ENCODE measurements around the genes SGO1 and NKIRAS1.

- RRBS, result no CpG with 5 or more reads among the region's 12 CpGs
Measured at GRCh38 chr3:18963221-18963558, 185.1 kb upstream of the KCNH8 start.

DNA sequence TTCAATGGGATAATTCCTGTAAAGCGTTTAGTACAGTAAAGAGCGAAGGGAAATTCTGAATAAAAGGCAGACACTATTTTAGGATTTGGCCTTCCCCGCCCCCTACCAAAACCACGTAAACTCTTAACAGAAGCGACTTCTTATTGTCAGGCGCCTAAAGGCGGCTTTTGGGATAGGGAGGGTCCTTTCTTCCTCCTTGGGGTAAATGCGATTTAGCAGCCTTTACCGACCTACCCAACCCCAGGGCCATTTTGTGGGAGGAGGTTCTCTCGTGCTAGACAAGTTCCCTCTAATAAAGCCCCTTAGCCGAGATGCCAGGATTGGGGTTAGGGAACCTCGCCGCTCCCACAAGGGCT lies 505 bp upstream of the RAB5A start:
- RRBS, result no CpG with 5 or more reads among the region's 13 CpGs

GRCh38 chr3:20185760-20186694 lies at the start of gene SGO1:
TSS of gene SGO1 (minus strand) at chr3:20186206.
- RRBS, result under 1% methylated on average over 9 of the region's 65 CpGs

DNA sequence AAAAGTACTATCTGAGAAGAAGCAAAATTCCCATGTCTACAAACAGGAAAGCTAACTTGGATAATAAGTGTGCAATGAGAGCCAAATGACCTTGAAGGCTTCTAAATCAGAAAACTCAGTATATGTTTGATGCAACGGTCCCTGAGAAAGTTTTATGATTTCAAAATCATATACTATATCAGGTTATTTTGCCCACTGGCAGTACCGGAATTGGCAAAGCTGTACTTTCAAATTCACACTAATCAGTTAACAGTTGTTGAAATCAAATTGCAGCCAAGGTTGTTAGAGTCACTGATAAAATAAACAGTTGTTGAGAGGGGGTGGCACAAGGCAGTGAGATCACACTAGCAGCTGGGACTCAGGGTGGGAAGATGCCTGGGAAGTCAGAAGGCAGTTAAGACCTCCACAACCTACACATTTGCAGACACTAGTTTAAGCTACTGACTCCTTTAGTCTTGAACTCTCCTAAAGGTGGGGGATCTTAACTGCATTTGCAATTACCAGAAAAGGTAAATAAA lies 106.0 kb downstream of the ZNF385D start:
- RRBS, result no CpG with 5 or more reads among the region's 2 CpGs

GRCh38 chr3:23035770-23036339 lies 167.3 kb upstream of the UBE2E2 start:
- RRBS, result no CpG with 5 or more reads among the region's 7 CpGs

GRCh38 chr3:23331010-23331742 lies 128.0 kb downstream of the UBE2E2 start:
- RRBS, result no CpG with 5 or more reads among the region's 1 CpG

DNA sequence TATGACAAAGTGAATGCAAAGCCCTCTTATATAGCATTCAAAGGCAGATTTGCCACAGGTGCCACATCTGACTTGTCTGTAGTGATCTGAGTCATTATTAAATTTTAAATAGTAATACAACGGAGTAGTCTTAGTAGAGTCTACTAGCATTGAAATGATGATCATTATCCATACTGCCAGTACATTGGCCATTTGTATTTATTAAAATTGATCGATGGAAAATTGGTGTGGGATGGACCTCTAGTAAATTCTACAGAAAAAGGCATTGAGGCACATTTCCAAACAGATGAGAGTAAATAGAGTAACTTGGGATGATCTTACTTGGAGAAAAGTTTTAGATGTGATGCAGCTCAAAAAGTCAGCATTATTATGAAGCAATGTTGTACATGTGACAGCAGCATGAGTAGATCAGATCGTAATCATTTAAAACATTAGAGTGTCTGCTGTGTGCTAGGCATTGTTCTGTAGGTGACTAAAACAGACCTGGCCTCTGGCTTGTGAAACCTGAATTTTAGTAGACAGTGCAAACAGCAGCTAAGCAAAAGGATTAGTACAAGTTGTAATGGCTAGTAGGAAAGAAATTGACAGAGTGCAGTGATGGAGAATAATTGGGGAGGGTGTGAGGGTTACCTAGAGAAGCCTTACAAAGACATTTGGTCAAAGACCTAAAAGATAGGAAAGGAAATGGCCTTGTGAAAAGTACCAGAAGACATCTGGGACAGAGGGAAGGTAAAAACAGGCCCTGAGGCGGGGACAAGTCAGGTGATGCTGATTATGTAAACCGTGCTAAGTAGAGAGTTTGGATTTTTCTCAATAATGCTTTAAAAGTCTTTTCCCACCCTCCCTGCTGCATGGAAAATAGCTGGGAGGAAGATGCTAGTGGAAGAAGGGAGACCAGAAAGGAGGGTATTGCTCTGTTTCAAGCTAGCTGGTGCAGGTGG lies 15.2 kb downstream of the UBE2E1 start:
- RRBS, result no CpG with 5 or more reads among the region's 5 CpGs

GRCh38 chr3:23916307-23917344 lies at the start of gene NKIRAS1:
TSS of gene NKIRAS1 (minus strand) at chr3:23916990.
- RRBS, result 2% methylated on average over 11 of the region's 84 CpGs

- RRBS, result no CpG with 5 or more reads among the region's 12 CpGs
Measured at GRCh38 chr3:23918393-23918691, 1.4 kb downstream of the RPL15 start.

- RRBS, result no CpG with 5 or more reads among the region's 8 CpGs
Measured at GRCh38 chr3:23919554-23920672, 3.0 kb downstream of the RPL15 start.

GRCh38 chr3:24373085-24373812 lies 121.4 kb downstream of the THRB start:
- RRBS, result no CpG with 5 or more reads among the region's 7 CpGs

DNA sequence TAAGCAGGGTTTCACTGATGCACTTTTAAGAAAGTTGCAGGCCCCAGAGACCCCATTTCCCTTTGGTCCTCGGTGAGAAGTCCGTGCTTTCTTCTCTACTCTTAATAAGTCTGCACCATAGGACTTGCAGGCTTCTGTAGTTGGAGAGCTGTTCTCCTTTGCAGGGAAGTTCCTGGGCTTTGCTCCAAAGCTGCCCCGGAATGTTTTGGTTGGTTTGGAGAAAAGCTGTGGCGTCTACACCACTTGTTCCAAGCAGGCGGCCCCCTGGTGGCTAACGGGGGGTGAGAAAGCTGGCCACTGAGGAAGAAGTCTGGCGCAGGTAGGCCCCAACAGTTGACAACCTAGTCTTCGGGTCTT lies 1.8 kb upstream of the THRB start:
- RRBS, result no CpG with 5 or more reads among the region's 8 CpGs

DNA sequence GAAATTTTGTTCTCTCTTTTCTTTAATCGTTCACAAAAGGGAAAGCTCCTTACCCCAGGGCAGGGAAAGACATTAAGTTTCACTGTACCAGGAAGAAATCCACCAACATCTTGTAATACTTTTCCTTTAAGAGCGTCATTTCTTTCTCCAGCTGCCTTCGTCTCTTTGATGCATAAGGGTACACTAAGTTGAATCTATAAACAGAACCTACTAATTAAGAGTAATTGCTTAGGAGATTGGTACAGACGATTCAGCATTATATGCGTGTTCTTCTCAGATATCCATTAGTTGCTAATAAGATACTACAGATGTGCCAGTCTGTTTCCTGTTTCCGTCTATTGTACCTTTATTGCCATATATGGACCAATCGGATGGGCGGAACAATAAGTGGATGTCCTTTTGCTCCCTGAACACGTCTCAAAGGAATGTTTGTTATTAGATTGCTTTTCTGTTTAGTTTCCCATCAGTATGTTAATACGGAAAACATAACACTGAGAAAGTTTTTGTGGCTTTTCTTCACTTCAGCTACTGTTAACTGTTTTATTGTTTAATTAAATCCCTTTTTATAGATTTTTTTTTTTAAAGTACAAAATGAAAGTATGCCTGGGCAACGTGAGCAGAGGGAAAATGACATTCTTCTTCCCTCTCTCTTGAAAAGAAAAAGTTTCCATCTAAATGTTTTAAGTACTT lies 276.6 kb upstream of the RARB start:
- RRBS, result no CpG with 5 or more reads among the region's 11 CpGs

DNA sequence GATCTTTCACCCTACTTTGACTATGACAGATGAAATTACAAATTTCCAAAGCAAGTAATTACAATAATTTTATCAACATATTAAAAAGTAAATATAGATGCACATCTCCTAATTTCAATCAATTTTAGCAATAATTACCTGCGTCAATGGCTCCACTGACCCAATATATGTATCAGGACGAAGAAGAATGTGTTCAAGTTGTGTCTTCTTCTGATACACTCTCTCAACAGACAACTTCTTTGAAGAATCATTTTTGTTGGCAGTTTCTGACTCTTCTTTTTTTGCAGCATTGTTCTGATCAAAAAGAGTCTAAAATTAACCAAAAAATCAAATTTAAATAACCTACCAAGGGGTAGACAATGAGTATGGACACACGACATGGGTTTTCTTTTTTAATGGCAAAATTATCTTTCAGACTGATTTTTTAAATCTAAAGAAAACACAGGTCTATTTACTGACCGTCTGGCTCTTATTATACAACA lies 19.5 kb downstream of the TOP2B start:
- RRBS, result no CpG with 5 or more reads among the region's 4 CpGs

DNA sequence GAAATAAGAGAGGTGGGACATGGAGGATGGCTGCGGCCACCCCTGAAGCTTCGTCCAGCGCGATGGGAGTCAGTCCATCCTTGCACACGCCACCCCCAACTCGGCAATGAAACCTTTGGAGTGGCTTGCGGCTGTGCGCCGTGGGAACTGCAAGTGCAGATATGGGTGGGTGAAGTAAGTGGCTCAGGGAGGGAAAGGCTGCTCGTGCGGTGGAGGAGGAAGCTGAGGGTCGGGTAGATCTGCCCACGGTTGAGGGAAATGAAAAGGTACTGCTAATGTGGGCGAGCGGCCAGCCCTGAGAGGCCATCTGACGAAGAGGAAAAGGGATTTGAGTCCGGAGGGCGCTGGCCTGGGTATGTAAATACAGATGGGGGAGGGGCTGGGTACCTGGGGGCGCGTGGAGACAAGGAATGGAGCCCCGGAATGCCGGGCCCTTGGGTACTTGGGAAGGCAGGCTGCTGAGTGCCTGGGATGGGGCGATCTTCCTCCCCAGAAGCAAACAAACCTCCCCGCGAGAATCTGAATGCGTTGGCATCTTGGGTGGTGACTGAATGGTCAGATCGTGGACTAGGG lies 1.2 kb downstream of the LRRC3B start:
- RRBS, result 31% methylated on average over 5 of the region's 27 CpGs

DNA sequence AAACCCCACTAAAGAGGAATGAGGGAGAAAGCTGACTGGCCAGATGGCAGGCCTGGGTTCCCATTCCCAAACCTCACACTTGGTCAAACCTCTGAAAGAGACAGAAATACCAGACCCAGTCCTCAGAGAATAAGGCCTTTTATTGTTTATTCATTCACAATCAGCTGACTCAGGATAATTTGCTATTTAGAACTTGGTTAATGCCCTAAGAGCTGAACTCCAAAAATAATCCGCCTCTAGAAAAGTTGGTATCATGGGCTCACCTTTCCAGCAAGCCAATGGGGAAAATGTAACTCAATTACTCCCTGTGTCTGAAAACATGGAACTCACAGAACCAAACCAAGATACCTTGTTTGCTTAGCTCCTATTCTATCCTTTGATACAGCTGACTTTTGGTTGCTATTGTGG lies 145.7 kb downstream of the LRRC3B start:
- RRBS, result no CpG with 5 or more reads among the region's 1 CpG

DNA sequence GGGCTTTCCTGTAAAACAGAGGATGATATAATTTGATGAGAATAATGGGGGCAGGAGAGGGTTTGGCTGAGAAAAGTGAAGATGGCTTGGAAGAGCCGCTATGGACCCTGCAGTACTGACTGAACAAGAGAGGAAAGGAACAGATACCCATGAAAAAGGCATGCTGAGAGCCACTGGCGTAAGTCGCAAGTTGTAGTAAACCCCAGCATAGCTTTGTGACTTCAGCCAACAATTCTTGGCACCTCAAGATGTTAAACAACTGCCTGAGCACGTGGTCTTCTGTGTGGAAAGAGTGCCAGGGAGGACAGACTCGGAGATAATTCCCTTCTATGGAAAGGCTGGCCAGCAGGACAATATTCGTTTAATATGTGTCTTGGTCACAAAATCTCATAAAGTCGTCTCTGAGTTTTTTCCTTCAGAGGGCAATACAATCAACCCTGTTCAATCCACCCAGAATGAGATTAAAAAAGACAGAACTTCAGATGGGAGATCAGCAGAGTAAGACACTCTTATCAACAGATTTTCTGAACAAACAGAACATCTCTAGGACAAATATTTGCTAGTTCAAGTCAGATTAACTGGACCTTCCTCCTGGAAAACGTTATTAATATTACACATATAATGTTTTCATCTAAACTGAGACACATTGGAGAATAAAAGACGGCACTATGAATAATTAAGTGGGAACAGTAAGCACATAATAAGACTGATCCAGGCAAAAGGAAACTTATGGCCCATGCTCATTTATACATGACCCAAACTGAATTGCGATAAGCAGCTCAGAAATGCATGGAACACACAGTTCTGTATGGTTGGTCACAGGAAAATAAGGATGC lies 49.2 kb downstream of the NEK10 start:
- RRBS, result no CpG with 5 or more reads among the region's 10 CpGs

GRCh38 chr3:27376022-27376860 lies 7.1 kb upstream of the NEK10 start:
- RRBS, result no CpG with 5 or more reads among the region's 7 CpGs

DNA sequence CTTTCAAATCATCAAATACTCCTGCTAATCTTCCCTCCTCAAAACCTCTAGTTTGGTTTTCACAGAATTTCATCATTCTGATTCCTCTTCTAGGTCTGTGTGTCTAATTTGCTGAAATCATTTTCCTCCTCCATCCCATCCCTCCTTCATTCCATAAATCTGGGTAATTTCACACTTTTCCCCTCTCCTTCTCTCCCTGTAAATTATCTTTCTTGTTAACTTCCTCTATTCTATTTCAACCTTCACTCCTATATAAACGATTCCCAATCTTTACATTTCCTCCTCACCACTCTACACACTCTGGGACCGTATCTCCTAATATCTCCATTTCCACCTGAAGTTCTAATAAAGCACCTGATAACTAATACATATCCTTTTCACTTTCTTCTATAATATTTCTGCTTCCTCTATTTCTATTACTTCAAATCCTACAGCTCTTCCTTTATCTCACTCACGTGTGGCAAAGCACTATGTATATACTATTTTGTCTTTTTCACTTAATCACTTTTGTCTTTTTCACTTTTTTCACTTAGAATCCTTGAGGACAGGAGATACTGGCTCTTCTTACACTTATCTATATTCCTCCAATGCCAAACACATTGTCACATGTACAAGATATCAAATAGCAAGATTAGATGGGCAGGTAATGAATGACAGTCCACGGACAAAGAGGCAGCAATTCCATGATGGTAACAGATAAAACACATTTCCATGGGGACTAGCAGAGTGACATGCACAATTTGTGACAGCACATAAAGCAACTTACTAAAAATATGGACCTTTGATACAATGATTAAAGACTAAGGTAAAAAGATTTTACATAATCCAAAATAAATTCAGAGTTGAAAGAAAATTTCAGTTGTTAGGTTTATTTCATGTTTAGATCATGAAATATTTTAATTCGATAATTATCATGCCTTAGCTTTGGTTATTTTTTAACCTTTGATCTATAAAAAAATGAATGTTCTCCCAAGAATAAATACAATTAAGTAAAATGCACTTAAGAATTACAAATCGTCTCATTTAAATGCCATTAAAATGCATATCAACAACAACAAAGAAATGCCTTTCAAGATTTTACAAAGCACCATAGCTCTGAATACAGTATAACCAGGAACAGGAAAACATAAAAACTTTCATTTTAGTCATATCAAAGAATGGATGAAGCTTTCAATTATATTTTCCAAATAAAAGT lies 38.8 kb upstream of the NEK10 start:
- RRBS, result no CpG with 5 or more reads among the region's 6 CpGs